Upper lobe of left lung (tissue), 5 donors: ENCODE measurements around a stretch of chr2.

DNA sequence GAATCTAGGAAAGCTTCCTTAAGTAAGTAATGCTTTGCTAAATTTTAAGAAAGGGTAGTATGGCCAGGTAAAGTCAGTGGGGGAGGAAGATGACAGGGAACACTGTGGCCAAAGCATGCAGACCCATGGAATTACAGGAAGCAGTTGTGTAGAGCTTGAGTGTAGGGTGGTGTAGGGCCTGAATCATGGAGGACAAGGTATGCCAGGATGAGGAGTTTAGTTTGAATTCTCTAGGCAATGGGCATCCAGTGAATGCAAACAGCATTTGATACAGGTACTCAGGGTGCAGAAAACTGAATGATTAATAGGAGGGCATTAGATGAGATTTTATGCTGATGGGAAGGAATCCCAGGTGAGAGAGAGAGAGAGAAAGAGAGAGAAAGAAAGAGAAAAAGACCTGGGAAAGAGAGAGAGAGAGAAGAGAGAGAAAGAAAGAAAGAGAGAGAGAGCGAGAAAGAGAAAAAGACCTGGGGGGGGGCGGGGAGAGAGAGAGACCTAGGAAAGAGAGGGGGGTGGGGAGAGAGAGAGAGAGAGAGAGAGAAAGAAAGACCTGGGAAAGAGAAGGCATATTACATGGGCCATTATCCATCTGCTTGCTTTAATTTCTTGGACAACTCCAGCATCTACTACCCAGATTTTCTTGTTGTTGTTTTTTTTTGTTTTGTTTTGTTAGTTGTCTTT lies 98.9 kb downstream of the GPD2 start:
- PRO-cap, 2 experiments: no peak in any of the 2 experiments
- RAMPAGE, long total RNA, 4 experiments: start-site peak on the plus strand in 1 of 4 experiments, centred at position 300 of the sequence, 21 reads per replicate

- PRO-cap, 2 experiments: no peak in any of the 2 experiments
- RAMPAGE, long total RNA, 4 experiments: start-site peak on the plus strand in 1 of 4 experiments, at chr2:156545098-156545287 at its widest, 9 reads per replicate
These were observed 108.9 kb downstream of the GPD2 start for GRCh38 chr2:156544935-156545597.

- PRO-cap, 2 experiments: peak in 1 of 2 experiments; most common minus-strand start chr2:157182984 (in 1)
- RAMPAGE, long total RNA, 4 experiments: no peak in any of the 4 experiments
These were observed 74.8 kb upstream of the GALNT5 start for GRCh38 chr2:157182773-157183123.

DNA sequence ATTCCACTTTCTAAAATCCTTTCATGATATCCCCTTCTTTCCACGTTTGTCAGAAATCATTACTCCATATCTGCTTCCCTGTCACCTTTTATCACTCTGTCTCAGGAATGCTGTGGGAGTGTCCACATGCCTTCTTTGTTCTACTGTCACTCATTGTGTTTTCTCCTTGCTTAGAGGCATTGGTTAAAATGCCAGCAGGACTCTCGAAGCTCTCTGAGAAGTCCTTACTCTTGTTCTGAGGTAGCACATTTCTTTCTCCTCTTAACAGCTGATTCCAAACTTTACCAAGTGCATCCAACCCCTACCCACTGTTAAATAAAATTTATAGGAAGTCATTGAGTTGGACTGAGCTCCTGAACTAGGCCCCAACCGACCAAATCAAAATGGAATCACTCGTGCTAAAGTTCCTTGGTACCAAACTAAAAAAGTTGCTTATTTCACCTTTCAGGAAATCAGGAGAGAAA lies 10.6 kb upstream of the GALNT5 start:
- PRO-cap, 2 experiments: no peak in any of the 2 experiments
- RAMPAGE, long total RNA, 4 experiments: no peak in any of the 4 experiments

GRCh38 chr2:157414822-157415264 lies 29.0 kb downstream of the CYTIP start:
- PRO-cap, 2 experiments: no peak in any of the 2 experiments
- RAMPAGE, long total RNA, 4 experiments: no peak in any of the 4 experiments

GRCh38 chr2:157417860-157418737 lies 25.8 kb downstream of the CYTIP start:
- PRO-cap, 2 experiments: no peak in any of the 2 experiments
- RAMPAGE, long total RNA, 4 experiments: no peak in any of the 4 experiments

GRCh38 chr2:157438912-157439261 lies 5.0 kb downstream of the CYTIP start:
- PRO-cap, 2 experiments: no peak in any of the 2 experiments
- RAMPAGE, long total RNA, 4 experiments: no peak in any of the 4 experiments

DNA sequence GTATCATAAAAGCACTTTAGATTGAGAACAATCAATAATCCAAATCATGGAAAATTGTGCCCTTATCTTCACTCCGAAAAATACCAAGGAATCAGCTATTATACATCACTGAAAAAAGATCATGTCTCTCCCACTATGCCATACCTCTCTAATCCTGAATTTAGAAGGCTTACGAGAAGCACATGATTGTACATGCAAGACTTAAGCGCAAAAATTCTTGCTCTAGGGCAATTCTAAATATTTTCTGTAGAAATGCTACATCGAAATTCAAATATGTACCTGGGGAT lies 1.3 kb downstream of the CYTIP start:
- PRO-cap, 2 experiments: no peak in any of the 2 experiments
- RAMPAGE, long total RNA, 4 experiments: no peak in any of the 4 experiments

- PRO-cap, 2 experiments: no peak in any of the 2 experiments
- RAMPAGE, long total RNA, 4 experiments: start-site peak on the minus strand in 1 of 4 experiments, at chr2:157858302-157858372 at its widest, 7 reads per replicate
These were observed 18.3 kb downstream of the ACVR1 start for GRCh38 chr2:157857593-157858553.

GRCh38 chr2:157866970-157867741 lies 9.0 kb downstream of the ACVR1 start:
- PRO-cap, 2 experiments: no peak in any of the 2 experiments
- RAMPAGE, long total RNA, 4 experiments: no peak in any of the 4 experiments

DNA sequence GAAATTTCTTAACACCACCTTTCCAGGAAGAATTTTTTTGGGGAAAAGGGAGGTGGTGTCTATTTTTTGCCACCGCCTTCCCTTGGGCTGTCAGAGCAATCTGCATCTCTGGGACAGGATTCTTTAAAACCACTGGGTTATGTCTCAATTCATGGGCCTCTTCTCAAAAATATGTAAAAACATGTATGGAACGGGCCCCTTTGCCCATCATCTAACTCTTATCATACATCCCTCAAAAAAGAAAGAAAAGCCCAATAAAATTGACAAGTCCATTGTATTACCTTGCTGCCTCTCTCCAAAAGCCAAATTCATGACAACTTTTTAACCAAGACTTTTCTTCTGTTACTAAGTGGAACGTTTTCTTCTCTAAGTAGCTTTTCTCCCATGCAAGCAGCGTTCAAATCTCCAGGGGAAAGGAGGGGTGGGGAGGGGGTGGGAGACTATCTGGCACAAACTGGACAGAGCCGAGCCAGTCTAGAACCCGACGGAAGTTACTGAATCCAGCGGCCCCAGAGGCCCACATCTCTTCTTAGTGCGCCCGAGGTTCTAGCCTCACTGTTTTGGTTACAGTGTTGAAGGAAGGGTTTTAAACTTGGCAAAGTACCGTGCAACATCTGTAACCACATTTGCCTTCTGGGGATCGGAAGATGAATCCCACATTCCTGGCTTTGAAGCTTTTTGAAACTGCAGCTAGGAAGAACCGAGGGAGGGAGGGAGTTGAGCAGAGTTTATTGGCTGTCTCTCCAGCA lies 1.4 kb downstream of the ACVR1 start:
- PRO-cap, 2 experiments: peak in 1 of 2 experiments; most common plus-strand start position 494 of the sequence (in 1)
- RAMPAGE, long total RNA, 4 experiments: no peak in any of the 4 experiments

- PRO-cap, 2 experiments: peak in 1 of 2 experiments; most common plus-strand start chr2:158457284 (in 1)
- RAMPAGE, long total RNA, 4 experiments: no peak in any of the 4 experiments
These were observed 465 bp downstream of the PKP4 start for GRCh38 chr2:158457241-158457592.

DNA sequence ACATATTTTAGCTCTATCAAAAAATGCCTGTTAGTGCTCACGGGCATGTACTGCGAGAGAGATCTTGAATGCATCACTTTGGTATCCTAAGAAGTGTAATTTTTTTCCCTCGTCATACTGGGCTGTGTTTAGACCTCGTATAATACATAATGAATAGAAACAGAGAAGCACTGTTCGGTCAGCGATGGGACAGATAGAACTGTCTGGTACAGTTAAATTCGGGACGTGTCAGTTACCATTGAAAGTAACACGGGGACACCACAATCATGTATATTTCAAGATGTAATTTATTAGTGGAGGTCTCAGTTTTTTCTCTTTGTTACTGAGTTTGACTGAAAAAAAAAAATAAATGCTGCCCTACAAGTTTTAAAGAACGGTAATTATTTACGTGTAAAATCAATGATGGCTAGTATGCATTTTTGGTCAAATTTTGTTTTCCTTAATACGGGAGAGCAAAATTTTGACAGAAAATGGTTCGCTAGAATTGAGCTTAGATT lies 1.9 kb downstream of the PKP4 start:
- PRO-cap, 2 experiments: peak in 1 of 2 experiments; most common plus-strand start position 170 of the sequence (in 1)
- RAMPAGE, long total RNA, 4 experiments: no peak in any of the 4 experiments

GRCh38 chr2:158482291-158483060 lies 25.7 kb downstream of the PKP4 start:
- PRO-cap, 2 experiments: no peak in any of the 2 experiments
- RAMPAGE, long total RNA, 4 experiments: start-site peak on the plus strand in 1 of 4 experiments, at chr2:158482669-158482690 at its widest, 5 reads per replicate

GRCh38 chr2:158673556-158674162 lies 121.5 kb upstream of the DAPL1 start:
- PRO-cap, 2 experiments: no peak in any of the 2 experiments
- RAMPAGE, long total RNA, 4 experiments: no peak in any of the 4 experiments

- PRO-cap, 2 experiments: no peak in any of the 2 experiments
- RAMPAGE, long total RNA, 4 experiments: no peak in any of the 4 experiments
These were observed 71.2 kb upstream of the DAPL1 start for GRCh38 chr2:158723847-158724289.

DNA sequence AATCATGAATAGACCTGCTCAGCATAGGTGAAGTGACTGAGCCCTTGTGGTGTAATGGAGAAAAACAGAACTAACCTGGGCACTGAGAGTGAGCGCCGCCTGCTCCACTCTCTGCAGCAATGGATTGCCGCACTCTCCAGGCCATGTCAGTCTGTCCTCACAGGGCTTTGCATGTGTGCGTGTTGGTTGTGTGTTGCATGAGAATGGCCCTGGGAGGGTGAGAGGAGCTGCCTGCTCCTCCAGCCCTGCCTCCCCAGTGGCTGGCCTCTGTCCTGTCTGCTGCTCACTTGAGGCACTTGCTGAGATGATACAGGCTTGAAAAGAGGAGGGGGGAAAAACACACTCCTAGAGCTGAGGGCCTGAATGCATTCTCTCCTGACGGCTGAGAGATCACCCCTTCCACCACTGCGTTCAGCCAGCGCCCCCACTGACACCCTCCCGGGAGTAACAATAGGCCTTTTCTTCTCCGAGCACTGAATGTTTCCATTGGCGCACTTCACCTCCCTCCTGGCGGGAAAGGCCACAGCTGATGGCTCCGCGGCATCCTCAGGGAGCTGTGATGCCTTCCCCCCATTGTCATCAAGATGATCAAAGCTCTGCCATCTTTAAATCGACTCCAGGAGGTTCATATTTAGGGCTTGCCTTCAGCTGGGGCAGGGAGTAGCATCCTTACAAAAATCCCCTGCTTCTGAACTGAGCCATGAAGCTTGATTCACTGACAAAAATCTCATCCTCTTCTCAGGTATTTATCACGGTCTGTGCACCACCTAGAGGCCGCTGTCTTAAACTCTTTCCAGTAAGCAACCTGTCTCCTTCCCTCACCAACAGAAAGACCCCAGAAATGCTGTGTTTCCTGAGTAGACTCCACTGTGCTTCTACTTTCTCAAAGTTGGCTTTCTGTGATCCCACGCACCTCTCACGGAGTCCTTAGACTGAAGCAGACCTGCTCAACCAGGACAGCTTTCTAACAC lies 49.8 kb upstream of the DAPL1 start:
- PRO-cap, 2 experiments: no peak in any of the 2 experiments
- RAMPAGE, long total RNA, 4 experiments: no peak in any of the 4 experiments

DNA sequence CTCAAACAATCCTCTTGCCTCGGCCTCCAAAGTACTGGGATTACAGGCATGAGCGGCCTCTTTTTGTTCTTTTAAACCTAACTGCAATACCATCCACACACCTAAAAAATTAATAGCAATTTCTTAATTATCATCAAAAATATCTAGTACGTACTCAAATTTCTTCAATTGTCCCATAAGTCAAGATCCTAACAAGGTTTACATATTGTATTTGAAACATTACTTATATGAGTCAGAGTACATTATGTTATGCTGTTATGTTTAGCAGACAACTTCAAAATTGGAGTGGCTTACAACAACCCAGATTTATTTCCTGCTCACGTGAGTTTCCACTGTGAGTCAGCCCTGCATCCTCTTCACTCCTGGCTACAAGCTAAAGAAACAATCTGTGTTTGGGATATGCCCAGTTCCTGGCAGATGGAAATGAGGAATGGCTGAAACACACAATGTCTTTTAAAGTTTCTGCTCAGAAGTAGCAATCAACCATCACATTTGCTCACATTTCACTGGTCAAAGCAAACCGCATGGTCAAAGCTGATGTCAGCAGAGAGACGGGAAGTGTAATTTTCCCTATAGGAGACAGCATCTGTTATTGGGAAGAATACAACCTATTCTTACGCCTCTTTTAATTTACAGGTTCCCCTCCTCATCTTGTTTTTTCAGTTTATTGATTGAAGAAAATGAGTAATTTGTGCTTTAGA lies 31.4 kb upstream of the TANC1 start:
- PRO-cap, 2 experiments: peak in 1 of 2 experiments; most common plus-strand start position 416 of the sequence (in 1)
- RAMPAGE, long total RNA, 4 experiments: no peak in any of the 4 experiments

- PRO-cap, 2 experiments: peak in 1 of 2 experiments; most common plus-strand start chr2:159188700 (in 1)
- RAMPAGE, long total RNA, 4 experiments: no peak in any of the 4 experiments
These were observed 98.0 kb downstream of the WDSUB1 start for GRCh38 chr2:159188502-159188999.

DNA sequence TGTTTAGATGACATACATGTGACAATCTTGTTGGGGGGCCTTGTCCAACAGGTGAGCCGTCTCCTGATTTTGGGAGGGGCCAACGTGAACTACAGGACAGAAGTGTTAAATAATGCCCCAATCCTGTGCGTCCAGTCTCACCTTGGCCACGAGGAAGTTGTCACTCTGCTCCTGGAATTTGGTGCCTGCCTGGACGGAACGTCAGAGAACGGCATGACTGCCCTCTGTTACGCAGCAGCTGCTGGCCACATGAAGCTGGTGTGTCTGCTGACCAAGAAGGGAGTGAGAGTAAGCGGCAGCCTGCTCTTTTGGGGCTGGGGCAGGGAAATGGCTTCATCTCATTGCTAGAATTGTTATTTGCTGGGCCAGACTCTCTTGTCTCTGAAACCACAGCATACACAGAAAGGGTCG lies 92.3 kb downstream of the WDSUB1 start:
- PRO-cap, 2 experiments: no peak in any of the 2 experiments
- RAMPAGE, long total RNA, 4 experiments: no peak in any of the 4 experiments